Stomach (tissue), 7 donors: ENCODE results near the genes HSPA12B, PCNA and CDS2.

DNA sequence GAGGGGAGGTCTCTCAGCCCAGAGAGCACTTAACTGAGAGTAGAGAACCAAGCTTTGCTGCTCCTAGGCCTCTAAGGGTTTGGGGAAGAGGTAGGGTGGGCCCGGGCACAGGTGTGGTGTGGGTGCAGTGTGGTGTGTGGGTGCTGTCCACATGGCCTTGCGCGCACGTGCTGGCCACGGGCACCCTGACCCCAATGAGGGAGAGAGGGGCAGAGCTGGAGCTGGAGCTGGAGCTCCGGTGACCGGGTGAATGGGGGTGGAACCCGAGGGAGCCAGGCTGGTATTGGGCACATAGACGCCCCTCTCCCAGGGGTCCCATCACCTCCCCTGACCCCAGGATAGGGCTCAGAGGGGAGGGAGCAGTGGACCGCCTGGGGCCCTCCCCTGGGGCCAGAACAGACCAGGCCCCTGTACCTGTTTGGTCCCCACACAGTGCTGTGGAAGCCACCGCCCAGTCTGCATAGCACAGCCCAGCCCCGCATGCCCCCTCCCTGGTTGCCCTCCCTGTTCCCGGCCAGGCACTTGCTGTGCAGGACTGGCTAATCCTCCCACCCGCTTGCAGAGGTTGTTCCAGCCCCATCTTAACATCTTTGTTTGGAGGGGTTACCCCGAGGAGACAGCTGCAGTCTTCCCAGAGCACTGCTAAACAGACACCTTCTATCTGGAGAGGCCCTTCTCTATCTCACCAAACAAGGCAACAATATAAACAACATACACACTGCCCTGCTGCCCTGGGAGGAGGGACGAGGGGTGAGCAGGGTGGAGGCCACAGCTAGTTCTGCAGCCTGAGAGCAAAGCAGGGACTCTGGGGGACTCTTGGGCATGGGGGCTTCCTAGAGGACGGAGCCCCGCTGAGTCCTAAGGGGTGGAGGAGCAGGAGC, 916 bp downstream of the ADAM33 start:
- PRO-cap = no peak
- RAMPAGE, long total RNA, 5 experiments = no peak in any of the 5 experiments
- RRBS = no CpG with 5 or more reads among the region's 18 CpGs

DNA sequence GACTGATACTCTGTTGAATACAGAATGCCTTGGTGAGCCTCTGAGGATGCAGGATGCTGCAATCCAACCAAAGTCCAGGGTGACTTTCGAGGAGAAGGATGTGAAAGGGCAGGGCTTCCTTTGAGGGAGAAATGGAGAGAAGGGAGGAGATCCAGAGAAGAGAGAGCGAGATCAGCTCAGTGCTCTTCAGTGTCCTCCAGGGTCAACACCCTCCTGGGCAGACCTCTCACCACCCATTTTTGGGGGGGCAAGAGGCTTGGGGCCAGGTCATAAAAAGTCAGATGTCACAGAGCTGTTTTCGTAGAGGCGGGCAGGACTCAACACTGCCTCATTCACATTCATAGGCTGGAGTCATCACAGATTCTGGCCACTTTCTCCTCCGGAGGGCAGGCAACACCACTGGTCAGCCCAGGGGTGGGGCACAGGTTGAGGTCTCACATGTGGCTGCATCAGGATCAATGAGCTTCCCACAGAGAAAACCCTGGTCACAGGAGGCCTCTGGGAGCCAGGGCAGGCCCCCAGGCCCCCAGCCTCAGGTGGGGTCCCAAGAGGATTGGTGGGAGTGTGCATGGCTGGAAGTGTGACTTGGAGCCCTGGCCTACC, 6.4 kb upstream of the ADAM33 start:
- PRO-cap = no peak
- RAMPAGE, long total RNA, 5 experiments = start-site peak on the minus strand in 1 of 5 experiments, centred at position 483 of the sequence, 13 reads per replicate
- RRBS = no CpG with 5 or more reads among the region's 5 CpGs

DNA sequence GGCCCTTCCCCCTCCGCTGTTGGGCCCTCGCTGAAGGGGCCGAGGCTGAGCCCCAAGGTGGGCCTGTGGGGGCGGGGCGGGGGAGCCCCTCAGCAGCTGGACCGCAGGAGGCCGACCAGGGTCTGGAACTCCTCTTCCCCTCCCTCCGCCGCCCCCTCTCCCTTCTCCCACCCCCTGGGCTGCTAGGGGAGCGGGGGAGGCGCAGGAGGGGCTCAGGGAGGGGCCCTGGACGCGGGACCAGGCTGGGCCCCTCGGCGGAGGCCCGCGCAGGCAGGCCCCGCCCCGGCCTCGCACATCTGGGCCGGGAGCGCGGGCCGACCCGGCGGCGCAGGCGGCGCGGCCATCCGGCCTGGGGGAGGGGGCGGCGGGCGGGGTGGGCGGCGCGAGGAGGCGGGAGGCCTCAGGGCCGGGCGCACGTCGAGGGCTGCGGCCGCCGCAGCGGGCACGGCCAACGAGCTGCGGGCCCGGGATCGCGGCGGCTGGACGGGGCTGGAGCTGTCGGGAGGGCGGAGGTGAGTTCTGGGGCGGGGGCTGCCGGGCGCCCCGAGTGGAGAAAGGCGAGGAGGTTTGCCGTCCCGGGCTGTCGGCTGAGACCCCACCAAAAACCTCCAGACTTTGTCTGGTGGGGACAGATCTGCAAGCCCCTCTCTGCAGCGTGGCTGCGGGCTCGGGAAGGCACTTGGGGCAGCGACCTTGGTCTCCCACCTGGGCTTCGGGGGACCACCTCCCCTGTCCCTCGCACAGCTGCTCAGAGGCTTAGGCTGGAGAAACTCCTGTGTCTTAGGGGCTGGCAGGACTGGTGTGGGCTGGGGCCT, at the start of gene HSPA12B:
HSPA12B (plus strand) TSS at position 403 of the 815 bp plus-strand sequence.
- PRO-cap = bidirectional peak, plus-strand start at position 383 of the sequence, minus-strand start at position 294 of the sequence
- RAMPAGE, long total RNA, 5 experiments = start-site peak on the plus strand in 3 of 5 experiments, centred at positions 423 to 435 of the sequence, 30 to 32 reads per replicate
- RRBS = 11% methylated on average over 33 of the region's 70 CpGs

GRCh38 chr20:3805262-3806361, 9.5 kb downstream of the CDC25B start:
- PRO-cap = no peak
- RAMPAGE, long total RNA, 5 experiments = start-site peak on the plus strand in 2 of 5 experiments, at chr20:3805281-3805760 at its widest, 6 to 10 reads per replicate
- RRBS = no CpG with 5 or more reads among the region's 16 CpGs

- PRO-cap = no peak
- RAMPAGE, long total RNA, 5 experiments = no peak in any of the 5 experiments
- RRBS = no CpG with 5 or more reads among the region's 10 CpGs
Observed at GRCh38 chr20:3818203-3819243, 1.8 kb upstream of the AP5S1 start.

DNA sequence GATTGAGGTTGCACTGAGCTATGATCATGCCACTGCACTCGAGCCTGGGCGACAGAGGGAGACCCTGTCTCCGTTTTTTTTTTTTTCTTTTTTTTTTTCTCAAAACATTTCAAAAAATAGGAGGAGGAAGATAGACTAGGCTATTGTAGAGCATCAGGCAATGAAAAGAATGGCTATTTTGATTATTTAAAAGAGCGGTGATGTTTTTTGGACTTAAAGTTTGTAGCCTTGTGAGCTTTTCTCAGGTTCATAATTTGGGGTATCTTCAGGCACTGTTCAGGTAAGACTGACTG, 6.2 kb downstream of the PANK2 start:
- PRO-cap = no peak
- RAMPAGE, long total RNA, 5 experiments = no peak in any of the 5 experiments
- RRBS = no CpG with 5 or more reads among the region's 4 CpGs

GRCh38 chr20:4040355-4040817, 25.0 kb upstream of the RNF24 start:
- PRO-cap = bidirectional peak, plus-strand start at chr20:4040650, minus-strand start at chr20:4040461
- RAMPAGE, long total RNA, 5 experiments = no peak in any of the 5 experiments
- RRBS = no CpG with 5 or more reads among the region's 1 CpG

GRCh38 chr20:4090623-4091079, 58.0 kb upstream of the SMOX start:
- PRO-cap = no peak
- RAMPAGE, long total RNA, 5 experiments = no peak in any of the 5 experiments
- RRBS = no CpG with 5 or more reads among the region's 4 CpGs

DNA sequence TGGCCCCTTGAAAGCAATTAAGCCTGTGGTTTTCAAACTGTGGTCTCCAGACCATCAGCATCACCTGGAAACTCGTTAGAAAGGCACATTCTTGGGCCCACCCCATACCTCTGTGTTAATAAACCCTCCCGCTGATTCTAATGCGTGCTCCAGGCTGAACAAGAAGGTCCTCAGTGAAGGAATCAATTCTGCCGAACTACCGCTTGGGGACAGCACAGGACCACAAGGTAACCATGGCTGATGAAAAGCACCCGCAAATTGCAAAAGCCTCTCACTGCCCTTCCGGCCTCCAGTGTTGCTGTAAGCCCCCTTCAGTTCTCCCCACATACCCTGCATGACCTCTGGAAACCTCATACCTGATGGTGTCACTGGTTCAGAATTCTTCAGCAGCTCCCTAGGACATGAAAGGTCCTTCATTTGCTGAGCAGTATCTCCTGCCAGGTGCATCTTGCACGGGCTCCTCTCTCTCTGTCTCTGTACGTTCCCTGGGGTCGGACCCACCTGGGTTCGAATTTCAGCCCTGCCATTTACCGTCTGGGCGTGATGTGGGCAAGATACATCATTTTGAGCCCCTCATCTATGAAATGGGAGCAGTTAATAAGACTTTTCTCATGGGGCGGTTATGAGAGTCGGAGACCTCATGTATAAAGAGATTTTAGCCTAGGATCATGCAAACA, 39.9 kb upstream of the SMOX start:
- PRO-cap = no peak
- RAMPAGE, long total RNA, 5 experiments = no peak in any of the 5 experiments
- RRBS = no CpG with 5 or more reads among the region's 15 CpGs

DNA sequence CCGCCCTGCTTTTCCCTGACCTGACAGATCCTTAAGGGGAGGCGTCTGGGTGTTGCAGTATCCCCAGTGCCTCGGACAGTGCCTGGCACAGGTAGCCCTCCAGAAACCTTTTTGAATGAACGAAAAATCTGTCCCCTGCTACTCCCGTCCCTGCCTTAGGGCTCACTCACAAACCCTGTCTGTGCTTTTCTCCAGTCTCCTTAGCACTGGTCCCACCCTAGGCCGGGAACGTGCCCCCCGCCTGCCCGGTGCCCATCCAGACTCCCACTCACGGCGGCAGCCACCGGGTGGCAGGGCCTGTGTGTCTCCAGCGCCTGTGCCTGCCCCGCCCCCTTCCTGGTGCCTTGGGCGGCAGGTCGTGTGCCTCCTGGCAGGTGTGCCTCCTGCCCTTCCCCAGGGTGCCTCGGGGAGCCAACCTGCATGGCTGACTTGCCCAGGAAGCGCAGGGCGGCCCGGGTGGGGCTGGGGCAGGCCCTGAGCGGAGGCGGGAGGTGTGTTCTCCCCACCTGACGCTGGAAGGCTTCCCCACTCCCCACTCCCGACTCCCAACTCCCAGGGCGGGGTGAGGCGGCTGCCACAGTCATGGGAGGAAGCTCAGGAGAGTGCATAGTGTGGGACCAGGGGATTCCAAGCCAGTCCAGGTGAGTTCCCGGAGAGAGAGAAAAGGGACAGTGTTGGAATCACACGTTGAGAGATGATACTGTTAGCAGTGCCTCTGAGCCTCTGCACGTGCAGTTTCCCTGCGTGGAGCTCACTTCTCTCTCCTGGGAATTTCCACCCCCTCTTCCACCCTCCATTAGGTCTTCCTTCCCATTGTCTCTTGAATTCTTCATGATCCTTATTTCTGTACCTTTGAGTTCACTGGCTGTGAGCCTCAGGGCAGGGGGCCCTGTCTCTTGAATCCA, 13.3 kb downstream of the SMOX start:
- PRO-cap = no peak
- RAMPAGE, long total RNA, 5 experiments = no peak in any of the 5 experiments
- RRBS = 16% methylated on average over 3 of the region's 30 CpGs

GRCh38 chr20:4585722-4585952, 100.6 kb upstream of the PRNP start:
- PRO-cap = no peak
- RAMPAGE, long total RNA, 5 experiments = no peak in any of the 5 experiments
- RRBS = no CpG with 5 or more reads among the region's 4 CpGs

DNA sequence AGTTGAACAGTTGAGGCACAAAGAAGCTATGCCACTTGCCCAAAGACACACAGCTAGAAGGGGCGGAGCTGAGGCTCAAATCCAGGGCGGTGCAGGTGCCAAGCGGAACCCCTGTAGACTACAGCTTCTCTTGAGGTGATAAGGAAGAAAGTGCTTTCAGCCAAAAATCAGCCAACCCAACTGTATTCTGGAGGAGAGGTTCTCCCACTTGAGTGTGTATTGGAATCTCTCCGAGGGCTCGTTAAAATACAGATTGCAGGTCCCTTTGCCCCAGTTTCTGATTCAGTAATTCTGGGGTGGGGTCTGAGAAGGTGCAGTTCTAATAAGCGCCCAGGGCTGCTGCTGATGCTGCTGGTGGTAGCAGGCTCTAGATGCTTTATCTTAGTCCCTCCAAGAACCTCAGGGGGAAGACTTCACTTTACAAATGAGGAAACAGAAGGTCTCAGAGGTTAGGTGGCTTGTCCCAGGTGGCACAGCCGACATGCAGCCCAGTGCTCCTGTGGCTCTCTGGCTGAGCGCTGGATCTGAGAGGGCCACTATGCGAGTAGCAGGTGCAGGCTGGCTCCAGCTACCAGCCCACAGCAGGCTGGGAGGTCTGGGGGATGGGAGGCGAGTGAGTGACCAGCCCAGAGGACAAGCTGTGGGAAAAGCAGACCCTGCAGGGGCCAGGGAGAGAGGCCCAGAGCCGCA, 10.9 kb downstream of the RASSF2 start:
- PRO-cap = no peak
- RAMPAGE, long total RNA, 5 experiments = no peak in any of the 5 experiments
- RRBS = no CpG with 5 or more reads among the region's 11 CpGs

GRCh38 chr20:4813084-4814093, 10.0 kb downstream of the RASSF2 start:
- PRO-cap = bidirectional peak, plus-strand start at chr20:4813404, minus-strand start at chr20:4813410
- RAMPAGE, long total RNA, 5 experiments = no peak in any of the 5 experiments
- RRBS = 42% methylated on average over 9 of the region's 23 CpGs

DNA sequence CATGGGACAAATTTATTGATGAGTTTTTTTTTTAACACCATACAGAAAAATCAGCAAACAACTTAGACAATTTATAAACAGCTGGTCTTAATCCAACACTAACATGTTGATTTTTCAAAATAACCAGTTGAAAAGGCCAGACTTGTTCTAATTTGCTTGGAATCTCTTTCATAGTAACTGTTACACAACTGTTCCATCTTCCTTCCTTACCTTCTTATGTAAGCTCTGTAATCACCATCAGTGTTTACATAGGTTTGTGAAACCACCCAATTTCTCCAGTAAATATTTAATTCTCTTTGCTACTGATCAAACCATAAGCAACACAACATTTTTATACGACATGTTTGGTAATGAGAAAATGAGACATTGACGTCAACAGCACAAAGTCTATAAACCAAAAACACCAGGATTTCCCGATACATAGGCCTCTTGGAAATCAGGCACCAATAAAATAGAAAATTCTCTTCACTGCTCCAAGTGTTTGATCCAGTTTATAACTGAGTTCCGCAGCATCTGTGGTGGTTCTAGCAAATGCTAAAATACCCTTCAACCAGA, 34.0 kb downstream of the SLC23A2 start:
- PRO-cap = no peak
- RAMPAGE, long total RNA, 5 experiments = no peak in any of the 5 experiments
- RRBS = no CpG with 5 or more reads among the region's 4 CpGs

- PRO-cap = bidirectional peak, plus-strand start at chr20:5119523, minus-strand start at chr20:5119333; bidirectional peak, plus-strand start at chr20:5120179, minus-strand start at chr20:5119958
- RAMPAGE, long total RNA, 5 experiments = start-site peak on the minus strand in 5 of 5 experiments, at chr20:5119751-5120006 at its widest, 12 to 266 reads per replicate
- RRBS = no CpG with 5 or more reads among the region's 80 CpGs
Observed at GRCh38 chr20:5119085-5120051, at the start of gene PCNA. Gene PCNA (minus strand): TSS chr20:5119958.

DNA sequence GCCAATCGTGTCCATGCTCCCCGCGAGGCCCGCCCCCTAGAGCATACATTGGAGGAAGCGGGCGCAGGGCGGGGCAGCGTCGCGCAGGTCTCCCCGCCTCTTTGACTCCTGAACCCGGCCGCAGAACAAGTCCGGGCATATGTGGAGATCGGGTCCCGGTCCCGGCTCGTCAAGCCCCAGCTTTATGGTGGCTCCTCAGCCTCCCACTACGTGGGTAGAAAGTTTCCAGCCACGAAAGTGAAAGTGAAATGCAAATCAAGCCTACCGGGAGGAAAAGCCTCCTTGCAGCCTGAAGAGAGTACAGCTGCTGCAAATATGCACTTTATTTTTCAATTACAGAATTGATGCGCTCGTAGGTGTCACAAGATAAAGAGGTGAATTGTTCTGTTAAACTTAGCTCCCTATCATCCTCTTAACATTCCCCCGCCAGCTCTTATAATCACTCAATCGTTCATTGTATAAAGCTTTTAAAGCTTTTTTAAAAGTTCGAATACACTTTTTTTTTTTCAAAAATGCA, 352 bp upstream of the PCNA start:
- PRO-cap = bidirectional peak, plus-strand start at position 128 of the sequence, minus-strand start outside the sequence
- RAMPAGE, long total RNA, 5 experiments = no peak in any of the 5 experiments
- RRBS = under 1% methylated on average over 4 of the region's 26 CpGs

GRCh38 chr20:5126644-5127410, at the start of gene CDS2:
Gene CDS2 (plus strand): TSS chr20:5127008.
- PRO-cap = bidirectional peak, plus-strand start at chr20:5126950, minus-strand start at chr20:5126584
- RAMPAGE, long total RNA, 5 experiments = start-site peak on the plus strand in 4 of 5 experiments, at chr20:5126987-5127045 at its widest, 50 to 429 reads per replicate
- RRBS = 1% methylated on average over 69 of the region's 98 CpGs

- PRO-cap = no peak
- RAMPAGE, long total RNA, 5 experiments = no peak in any of the 5 experiments
- RRBS = no CpG with 5 or more reads among the region's 4 CpGs
Observed at GRCh38 chr20:5135358-5136013, 8.7 kb downstream of the CDS2 start.

DNA sequence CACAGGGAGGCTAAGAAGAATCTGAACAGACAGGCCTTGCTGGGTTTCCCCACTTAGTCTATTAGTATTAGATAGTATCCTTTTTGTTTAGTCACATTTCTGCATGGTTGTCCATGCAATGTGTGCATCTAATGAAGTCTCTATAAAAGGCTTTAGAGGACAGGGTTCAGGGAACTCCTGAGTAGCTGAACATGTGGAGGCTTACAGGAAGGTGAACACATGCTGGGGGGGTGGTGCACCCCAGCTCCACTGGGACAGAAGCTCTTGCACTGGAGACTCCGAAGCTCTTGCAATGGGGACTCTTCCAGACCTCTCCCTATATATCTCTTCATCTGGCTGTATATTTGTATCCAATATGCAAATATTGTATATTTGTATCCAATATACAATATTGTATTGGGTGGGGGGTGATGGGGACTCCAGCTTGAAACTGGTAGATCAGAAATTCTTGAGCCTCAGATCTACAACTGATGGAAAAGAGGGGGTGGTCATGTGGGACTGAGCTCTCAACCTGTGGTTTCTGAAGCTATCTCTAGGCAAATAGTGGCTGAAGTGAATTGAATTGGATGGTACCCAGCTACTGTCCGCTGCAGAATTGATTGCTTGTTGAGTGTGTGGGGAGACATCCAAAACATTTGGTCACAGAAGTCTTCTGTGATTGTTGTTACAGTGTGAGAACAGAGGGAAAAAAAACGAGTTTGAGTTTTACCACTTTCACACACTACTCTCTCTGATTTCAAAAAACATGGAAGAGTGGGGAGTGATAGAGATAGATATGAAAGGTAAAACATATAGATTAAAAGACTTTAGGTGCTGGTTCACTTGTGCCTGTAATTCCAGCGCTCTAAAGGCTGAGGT, 14.6 kb downstream of the CDS2 start:
- PRO-cap = no peak
- RAMPAGE, long total RNA, 5 experiments = no peak in any of the 5 experiments
- RRBS = no CpG with 5 or more reads among the region's 4 CpGs

DNA sequence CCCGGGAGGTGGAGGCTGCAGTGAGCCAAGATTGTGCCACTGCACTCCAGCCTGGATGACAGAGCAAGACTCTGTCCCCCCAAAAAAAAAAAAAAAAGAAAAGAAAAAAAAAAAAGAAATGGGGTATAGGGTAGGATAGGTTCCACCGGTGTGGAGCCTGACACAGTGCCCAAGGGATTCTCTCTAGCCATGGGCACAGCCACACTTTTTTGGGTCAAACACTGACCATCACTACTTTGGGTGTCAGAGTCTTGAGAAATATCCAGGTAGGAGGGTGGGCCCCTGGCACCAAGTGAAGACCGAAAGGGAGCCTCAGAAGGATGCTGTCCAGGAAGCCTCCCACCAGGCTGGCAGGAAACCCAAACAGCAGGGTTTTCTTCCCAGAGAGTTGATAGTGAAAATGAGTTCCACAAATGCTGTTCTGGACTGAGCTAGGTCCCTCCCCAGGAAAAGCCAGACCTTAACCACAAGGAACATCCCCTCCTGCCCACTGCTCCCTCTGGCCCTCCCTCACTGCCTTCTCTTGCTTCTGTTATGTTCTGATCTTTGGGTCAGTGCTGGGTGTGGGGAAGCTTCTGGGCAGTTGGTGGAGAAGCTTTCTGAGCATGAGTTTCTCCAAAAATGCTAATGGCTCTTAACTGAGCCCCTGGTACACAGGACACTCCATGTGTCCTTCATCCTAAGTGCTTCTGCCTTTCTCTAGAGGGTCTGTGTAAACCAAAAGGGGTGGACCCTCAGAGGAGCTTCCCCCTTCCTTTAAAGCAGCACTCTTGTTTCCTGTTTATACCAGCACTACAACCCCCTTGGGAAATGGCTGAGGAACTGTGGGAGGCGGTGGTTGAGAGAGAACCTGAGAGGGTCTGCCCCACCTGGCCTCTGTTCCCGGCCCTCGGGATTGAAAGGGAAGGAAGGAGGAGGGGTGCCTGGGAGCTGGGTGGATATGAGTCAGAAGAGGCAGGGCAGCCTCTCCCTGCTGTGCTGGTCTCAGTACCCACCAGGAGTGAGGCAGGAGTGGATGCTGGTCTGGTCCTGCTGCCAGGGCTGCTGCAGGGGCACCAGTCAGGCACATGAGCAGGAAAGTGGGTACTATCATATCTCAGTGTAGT, 41.9 kb downstream of the CDS2 start:
- PRO-cap = unidirectional peak, plus-strand start at position 997 of the sequence
- RAMPAGE, long total RNA, 5 experiments = no peak in any of the 5 experiments
- RRBS = no CpG with 5 or more reads among the region's 6 CpGs